Mononuclear cell (primary cell): ENCODE results near the genes NDRG4 and SETD6.

DNA sequence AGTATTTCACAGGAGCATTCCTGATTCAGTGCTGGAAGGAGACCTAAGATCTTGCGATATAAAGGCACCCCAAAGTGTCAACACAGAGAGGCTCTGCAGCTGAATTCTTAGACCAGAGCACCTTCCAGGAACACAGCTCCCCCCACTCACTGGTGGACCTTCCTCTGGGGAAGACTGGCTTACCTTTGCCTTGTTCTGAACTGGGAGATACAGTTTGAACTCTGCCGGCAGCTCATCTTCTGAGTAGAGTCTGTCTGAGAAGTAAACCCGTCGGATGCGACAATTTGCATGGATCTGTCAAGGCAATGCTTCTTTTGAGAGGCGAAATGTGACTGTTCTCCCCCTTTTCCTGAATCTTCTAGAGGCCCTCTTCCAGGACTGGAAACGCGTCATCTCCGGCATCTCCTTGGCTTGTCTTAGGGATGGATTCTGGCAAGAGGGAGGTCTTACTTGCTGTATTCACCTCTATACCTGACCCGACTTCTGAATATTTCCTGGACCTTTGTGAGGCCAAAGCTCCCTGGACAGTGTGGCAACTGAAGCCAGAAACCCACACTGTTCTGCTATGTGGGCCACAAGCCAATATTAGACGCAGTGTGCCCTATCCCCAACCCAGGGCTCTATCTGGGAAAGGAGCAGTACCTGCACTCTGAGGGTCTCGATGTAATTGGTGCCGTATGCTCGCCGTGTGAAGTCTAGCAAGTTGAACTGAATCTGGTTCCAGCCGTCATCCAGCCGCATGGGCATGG is 14.4 kb downstream of the CFAP20 start:
- RRBS, result no CpG with 5 or more reads among the region's 17 CpGs

- RRBS, result no CpG with 5 or more reads among the region's 1 CpG
These were observed 2.8 kb downstream of the CFAP20 start for GRCh38 chr16:58126458-58126741.

DNA sequence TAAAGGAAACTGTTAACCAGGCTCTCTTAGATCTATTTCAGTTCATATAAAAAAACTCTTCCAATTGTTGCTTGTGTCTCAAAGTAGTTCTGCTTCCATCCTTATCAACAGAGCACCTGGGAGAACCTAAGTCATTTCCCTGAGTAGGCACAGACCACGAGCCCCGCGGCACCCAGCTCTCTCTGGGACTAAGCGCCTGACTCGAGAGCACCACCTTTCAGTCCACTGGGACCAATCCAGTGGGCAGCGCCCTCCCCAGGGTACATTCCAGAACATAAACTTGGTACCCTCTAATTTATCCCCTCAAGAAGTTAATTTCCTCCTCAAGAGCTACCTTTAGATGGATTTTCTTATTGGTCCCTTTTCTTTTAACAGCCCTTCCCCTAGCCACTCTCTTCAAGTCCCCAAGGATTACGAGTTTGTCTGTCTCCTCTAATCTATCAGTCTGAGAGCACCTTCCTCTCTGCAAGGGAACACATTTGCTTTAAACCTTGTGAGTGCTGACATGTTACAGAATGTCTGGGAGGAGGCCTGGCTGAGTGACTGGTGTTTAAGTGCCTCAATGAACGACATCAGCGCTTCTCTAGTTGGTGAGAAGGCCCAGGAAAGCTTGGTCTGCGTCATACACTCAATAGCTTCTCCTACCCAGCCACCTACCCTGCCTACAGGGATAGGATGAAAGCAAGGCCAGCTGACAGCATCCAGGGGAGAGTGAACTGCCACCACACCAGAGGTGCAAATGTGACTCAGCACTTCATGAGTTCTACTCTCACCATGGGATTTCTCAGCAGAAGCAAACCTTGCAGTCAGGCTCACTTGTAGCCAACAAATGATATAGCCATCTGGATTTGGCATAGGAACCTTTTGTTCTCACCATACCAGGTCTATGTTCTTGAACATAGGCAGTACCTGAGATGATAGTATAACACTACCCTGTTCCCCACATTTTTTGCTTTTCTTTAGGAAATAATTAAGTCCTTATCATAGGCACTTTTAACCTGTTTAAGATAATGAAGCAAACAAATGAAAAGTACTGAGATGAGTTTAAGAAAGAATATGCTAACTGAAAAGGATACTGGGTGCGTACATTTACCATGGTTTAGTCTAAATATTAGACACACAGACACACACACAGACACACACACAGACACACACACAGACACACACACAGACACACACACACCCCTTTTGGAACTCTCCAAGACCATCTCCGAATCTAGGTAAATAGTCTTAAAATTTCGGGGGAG is 31.6 kb upstream of the CFAP20 start:
- RRBS, result no CpG with 5 or more reads among the region's 13 CpGs

DNA sequence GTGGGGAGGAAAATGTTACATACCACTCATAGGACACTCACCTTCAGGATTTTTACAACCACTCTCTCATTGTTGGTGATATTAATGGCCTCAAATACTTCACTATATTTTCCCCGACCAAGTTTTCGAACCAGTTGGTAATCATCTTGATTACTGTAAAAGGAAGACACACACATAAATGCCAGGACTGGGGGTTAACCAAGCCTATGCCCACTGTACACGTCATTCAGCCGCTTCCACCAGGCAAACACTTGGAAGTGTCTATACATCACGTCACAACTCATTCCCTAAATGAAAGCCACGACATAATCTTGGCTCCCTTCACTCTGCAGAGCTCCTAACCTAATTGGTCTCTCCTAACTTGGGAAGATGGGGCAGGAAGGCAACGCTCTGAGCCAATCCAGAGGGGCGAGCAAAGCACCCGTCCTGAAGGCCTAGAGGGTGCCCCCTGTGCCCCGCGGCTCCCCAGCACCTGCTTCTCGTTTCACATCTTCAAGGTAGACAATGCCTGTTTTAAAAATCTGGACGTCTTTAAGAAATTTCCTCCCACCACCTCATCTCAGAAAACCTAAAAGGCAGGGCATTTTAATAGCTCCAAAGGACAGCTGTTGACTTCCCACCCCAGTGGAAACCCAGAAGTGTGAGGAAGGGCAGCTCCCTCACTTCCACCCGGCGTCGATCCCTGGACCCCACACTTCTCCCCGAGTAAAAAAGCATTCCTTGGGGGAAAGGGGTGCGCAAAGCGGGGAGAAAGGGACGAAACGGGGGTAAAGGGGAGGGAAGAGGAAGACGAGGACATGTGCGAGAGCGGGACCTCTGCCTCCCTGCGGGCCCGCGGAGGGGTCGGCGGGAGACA is 986 bp downstream of the CSNK2A2 start:
- RRBS, result no CpG with 5 or more reads among the region's 29 CpGs

DNA sequence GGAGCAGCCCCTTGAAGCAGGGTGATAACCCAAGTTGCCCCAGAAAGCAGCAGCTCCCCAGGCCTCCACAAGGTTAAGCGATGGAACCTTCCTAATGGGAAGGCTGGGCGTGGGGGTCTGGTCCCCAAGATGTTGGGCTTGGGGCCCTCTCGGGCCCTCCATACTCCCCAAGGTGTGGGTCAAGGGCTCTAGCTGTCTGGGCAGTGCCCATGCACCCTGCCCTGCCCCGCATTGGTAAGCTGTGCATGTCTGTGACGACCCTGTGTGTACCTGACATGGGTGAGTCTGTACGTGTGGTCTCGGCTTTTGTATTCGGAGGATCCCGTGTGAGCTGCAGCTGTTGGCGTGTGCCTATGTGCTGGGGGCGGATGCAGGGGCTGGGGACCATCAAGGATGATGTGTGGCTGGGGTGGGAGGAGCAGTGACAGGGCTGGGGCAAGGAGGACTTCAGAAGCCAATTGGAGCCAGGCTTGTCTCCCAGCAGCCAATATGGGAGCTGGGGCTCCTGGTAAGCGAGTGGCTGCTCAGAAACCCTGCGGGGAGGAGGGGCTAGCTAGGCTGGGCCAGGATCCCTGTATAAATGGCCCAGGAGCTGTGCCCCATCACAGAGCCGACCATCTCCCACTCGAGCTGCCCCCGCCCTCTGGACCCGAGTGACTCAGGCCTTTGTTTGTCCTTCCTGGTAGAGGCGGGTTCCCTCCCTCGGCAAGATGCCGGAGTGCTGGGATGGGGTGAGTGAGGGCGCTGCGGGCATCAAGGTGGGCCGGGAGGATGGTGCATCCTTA is at the start of gene NDRG4:
Gene NDRG4, plus strand, starts transcription at position 605 of the 785 bp plus-strand sequence.
- RRBS, result 34% methylated on average over 4 of the region's 23 CpGs

- RRBS, result 1% methylated on average over 5 of the region's 63 CpGs
These were observed at the start of gene SETD6 for GRCh38 chr16:58514918-58515657. TSS of gene SETD6 (plus strand) at chr16:58515517.

- RRBS, result no CpG with 5 or more reads among the region's 11 CpGs
These were observed 13.1 kb downstream of the GOT2 start for GRCh38 chr16:58720796-58721541.

GRCh38 chr16:58792086-58792651 is 58.1 kb upstream of the GOT2 start:
- RRBS, result no CpG with 5 or more reads among the region's 3 CpGs

GRCh38 chr16:58862636-58862854 is 128.4 kb upstream of the GOT2 start:
- RRBS, result no CpG with 5 or more reads among the region's 2 CpGs

DNA sequence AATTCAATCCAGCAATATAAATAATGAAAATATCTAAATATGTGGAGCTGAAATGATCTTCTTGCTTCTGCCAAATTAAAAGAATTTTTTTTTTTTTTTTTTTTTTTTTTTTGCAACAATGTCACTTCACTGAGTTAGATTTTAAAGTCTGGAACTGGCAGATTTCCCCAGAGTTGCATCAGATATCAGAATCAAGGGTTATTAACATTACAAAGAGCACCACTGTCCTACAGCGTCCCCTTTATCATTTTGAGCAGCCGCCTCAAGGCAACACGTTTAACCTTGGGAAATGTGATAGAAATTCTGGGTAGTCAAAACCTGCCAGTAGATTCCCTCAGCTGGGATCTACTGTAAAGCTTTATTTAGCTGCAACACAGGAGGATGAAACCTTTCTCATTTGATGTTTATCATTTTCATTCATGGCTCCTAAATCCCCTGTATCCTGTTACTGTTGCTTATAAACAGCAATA is 435.9 kb upstream of the GOT2 start:
- RRBS, result no CpG with 5 or more reads among the region's 3 CpGs

DNA sequence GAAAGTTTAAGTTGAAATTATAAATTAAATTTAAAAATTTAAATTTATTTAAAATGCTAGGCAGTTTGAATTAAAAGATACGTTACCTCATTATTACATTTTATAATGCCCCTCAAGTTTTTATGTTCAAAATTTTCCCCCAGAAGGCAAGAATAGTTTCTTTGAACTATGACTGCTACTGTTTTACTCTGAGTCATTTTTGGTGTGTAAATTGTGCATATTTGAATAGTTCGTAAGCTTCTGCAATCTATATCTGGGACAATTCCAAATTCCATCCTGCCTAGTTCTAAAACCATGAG is 839.7 kb upstream of the GOT2 start:
- RRBS, result no CpG with 5 or more reads among the region's 2 CpGs

DNA sequence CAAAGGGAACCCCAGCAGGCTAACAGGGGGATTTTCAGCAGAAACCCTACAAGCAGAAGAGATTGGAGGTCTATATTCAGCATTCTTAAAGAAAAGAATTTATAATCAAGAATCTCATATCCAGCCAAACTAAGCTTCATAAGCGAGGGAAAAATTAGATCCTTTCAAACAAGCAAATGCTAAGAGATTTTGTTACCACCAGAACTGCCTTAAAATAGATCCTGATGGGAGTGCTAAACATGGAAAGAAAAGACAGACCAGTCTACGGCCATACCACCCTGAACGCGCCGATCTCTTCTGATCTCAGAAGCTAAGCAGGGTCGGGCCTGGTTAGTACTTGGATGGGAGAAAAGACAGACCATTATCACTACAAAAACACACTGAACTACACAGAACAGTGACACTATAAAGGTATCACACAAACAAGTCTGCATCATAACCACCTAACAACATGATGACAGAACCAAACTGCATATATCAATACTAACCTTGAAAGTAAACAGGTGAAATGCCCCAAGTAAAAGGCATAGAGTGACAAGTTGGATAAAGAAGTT is 997.1 kb upstream of the GOT2 start:
- RRBS, result no CpG with 5 or more reads among the region's 6 CpGs

GRCh38 chr16:61872752-61873224 is 163.4 kb downstream of the CDH8 start:
- RRBS, result no CpG with 5 or more reads among the region's 5 CpGs

- RRBS, result no CpG with 5 or more reads among the region's 10 CpGs
These were observed 174.7 kb downstream of the CDH11 start for GRCh38 chr16:64947014-64947735.

DNA sequence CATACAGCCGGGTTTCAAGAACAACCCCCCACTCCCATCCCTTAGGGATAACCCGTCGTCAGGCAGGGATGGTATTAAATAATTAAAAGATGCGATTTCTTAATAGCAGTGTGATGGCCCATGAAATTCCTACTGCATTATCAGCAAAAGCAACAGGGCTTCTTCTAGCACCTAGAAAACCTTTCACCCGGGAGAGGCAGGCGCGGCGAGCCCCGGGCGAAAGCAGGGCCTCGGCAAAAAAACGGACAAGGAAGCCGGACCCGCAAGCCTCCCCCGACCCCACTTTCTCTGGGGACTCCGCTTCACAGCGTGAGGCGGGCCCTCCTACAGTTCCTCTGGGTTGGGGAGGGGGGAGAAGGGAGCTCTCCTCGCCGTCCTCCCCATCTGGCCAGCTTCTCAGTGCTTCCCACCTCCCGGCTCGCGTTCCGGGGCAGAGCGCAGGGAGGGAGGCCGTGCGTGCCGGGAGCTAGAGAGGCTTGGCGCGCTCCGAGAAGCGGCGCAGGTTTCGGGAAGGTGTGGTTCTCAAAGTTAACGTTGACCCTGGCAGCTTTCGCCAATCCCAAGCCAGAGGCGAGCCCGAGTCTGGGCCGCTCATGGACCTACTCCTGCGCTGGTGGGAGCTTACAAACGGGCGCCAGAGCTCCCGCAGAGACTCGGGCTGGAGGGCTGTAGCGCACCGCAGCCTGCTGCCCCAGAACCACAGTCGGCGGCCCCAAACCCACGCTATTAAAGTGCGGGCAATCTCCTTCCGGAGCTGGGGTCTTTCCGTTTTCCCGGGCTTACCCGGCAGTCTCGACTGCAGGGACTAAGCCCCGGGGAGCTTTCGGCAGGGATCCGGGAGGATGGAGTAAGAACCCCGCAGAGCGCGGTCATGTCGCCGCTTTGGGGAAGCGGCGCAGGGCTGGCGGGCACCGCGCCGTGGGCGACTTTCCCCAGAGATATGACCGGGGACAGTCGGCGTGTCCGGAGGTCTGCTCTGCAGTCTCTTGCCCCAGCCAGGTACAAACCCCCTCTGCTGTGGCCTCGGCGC is 982 bp downstream of the CDH11 start:
- RRBS, result 4% methylated on average over 18 of the region's 76 CpGs

DNA sequence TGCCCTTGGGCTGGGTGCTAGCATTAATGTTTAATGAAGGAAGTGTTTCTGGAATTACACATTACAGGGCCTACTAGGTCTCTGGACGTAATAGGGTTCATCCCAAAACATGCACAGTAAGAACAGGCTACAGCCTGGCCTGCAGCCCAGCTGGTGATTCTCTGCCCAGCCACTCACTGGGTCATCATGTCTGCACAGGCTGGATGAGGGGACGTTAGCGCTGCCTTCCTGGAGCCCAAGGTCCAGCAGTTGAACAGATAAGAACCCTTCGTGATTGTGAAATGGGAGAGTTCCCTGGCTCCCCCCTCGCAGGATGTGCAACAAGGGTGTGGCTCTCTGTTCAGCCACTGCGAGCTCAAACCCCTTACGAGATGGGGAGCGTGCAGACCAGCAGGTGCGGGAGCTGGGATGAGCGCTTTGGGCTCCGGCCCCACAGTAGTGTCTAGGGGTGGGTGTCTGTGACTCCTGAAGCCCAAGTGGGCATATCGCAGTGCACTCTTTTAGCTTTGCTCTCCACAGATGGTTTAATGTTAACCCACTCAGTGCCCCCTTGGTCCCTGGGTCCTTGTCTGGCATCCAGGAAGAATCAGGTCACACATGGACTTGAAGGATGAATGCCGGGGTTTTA is 199.9 kb upstream of the CDH5 start:
- RRBS, result 96% methylated on average over 1 of the region's 13 CpGs

- RRBS, result no CpG with 5 or more reads among the region's 17 CpGs
These were observed 15.9 kb downstream of the CDH5 start for GRCh38 chr16:66381944-66383257.

GRCh38 chr16:66402703-66403567 is 24.2 kb upstream of the BEAN1 start:
- RRBS, result 94% methylated on average over 7 of the region's 57 CpGs

GRCh38 chr16:66503007-66503436 is 46.9 kb downstream of the TK2 start:
- RRBS, result no CpG with 5 or more reads among the region's 2 CpGs

DNA sequence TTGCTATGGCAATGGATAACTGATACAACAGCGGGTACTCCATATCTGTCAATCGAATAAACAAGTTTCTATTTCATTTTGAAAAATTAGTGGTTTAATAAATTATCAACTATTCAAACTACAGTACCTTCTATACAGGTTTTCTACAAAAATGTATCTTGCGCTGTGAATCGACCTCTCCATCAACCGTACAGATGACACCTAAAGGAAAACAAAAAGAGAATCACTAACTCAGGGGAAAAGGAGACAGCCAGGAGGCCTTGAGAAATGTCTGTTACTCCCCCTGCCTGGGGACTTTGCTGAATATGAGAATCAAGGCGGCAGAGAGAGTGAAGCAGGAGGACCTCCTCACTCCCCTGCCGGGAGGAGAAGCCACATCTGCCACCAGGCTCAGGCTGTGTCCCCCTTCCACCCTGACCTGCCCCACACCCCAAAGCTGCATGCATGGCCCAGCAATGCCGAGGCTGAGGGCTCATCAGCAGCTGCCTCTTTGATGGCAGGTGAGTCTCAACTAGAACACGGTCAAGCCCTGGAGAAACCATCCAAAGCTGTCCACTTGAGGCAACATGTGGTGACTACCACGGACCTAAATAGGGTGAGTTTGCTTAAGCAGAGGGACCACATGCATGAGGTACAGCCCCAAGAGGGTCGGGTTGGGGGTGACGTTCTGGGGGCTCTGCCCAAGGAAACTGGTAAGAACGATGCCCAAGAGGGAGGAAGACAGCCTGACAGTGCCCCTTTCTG is 20.9 kb downstream of the TK2 start:
- RRBS, result no CpG with 5 or more reads among the region's 13 CpGs